BE2C (cell line): ENCODE measurements around a stretch of chr6.

DNA sequence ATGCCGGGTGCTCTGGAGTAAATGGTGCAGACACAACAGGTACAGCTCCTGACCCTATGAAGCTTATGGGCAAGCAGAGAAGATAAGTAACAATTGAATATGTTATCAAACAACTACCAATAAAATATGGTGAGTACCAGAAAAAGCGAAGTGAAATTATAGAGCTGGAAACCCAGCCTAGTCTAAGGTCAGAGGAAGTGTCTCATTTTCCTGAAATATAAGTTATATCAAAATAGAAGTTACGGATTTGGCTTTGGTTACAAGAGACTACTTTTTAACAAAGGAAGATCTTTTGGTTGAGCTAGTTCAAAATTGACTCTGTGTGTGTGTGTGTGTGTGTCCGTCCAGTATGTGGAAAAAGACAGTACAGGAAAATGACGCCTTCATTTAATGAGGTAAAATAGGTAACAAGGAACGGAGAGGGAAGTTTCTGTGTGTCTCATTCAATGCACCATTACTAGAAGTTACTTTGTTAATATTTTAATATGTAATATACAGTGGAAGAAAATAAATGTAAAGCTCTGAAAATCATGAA is 8.9 kb downstream of the STX11 start:
- RRBS: no CpG with 5 or more reads among the region's 6 CpGs

- RRBS: no CpG with 5 or more reads among the region's 3 CpGs
These were observed 27.6 kb downstream of the STX11 start for GRCh38 chr6:144178010-144178313.

GRCh38 chr6:144314135-144314970 is 29.2 kb downstream of the UTRN start:
- RRBS: no CpG with 5 or more reads among the region's 7 CpGs

GRCh38 chr6:144344736-144345315 is 59.7 kb downstream of the UTRN start:
- RRBS: no CpG with 5 or more reads among the region's 6 CpGs

- RRBS: no CpG with 5 or more reads among the region's 8 CpGs
These were observed 275.0 kb downstream of the UTRN start for GRCh38 chr6:144560016-144560557.

DNA sequence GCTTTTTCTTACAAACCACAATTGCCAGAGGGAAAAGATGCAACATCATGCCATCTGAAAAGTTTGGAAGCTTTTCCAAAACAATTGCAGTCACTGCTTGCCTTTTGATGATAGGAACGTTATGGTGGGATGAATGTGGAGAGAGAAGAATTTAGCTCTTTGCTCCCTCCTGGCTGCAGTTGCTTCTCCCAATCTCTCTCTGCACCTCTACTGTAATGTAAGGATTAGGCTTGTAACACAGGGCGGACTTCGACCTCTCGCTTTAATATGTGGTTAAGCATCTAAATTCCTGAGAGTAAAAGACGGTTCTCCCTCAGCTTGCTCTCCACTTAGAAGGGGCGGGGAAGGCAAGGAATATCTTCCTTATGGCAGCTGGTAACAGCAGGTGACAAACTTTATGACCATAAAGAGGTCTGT is 376.1 kb downstream of the UTRN start:
- RRBS: no CpG with 5 or more reads among the region's 6 CpGs

GRCh38 chr6:144678215-144678651 is 393.1 kb downstream of the UTRN start:
- RRBS: no CpG with 5 or more reads among the region's 2 CpGs

- RRBS: no CpG with 5 or more reads among the region's 5 CpGs
These were observed 636.3 kb downstream of the UTRN start for GRCh38 chr6:144921398-144921830.

DNA sequence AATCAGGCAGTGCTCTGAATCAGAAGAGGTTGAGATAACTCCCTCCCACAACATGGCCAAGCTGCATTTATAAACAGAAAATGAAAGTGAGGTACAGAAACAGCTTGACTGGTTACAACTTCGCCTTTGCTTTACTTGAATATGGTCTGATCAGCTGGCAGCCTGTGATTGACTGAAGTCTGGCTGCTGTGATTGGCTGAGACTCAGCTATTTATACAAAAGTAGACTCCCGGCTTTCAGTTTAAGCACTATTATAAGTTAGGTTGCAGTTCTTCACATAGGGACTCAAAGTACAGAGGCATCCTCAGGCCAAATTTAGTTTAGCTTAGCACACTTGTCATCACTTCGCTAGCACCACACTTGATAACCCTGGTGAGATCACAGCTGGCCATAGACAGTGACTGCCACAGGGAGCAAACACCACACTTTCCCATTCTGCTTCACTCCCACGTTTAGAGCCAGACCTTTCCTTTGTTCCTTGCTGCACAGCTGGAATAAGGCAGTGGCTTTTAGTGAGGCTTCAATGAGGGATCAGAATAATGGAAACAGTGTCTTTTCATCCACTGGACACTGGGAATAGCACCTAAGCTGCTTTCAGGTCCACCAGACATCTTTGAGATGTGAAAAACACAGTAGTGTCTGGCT is 362.5 kb downstream of the EPM2A start:
- RRBS: no CpG with 5 or more reads among the region's 4 CpGs

DNA sequence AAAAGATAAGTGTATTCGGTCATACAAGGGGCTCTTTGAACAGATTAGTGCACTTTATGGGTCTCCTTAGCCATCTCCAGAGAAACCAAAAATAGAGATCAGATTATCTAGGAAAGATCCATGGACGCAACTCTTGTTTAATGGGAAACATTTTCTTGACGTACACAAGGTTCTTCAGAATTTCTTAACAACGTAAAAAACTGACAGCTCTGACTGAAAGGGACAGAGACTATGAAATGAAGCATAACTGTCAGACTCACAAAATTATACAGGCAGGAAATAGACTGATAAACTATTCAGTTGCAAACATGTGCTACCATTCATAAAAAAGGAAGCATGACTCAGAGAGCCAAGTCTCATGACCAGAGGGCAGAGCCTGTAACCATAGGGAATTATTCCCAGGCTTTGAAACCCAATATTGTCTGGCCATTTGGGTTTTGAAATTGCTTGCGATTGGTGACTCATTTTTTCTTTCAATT is 253.4 kb upstream of the RAB32 start:
- RRBS: no CpG with 5 or more reads among the region's 5 CpGs

GRCh38 chr6:147255916-147256821 is 52.0 kb downstream of the STXBP5 start:
- RRBS: no CpG with 5 or more reads among the region's 5 CpGs

DNA sequence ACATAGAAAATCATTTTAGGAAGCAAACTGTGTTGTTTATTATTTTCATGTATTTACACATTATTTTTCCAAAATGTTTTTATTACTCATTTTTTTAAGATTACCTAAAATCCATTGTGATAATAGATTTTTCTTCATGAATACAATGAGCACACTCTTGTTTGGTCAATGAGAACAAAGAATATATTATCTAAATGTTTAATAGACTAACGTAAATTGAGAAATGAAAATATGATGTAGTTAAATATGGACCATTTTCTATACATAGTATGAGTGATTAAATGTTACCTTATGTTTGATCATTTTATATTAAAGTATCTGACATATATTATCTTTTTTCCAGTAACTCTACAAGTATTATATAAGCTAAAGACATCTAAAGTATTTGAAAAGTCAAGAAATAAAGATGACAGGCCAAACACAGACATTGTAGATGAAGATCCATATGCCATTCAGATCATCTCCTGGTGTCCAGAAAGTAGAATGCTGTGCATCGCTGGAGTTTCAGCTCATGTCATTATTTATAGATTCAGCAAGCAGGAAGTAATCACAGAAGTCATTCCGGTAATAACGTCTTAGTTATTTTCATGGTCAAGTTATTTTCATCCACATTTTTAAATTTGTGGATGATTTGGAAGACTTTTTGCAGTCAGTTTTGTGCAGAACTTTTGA is 111.1 kb downstream of the STXBP5 start:
- RRBS: no CpG with 5 or more reads among the region's 4 CpGs

GRCh38 chr6:147336709-147337081 is 132.5 kb downstream of the STXBP5 start:
- RRBS: no CpG with 5 or more reads among the region's 1 CpG

DNA sequence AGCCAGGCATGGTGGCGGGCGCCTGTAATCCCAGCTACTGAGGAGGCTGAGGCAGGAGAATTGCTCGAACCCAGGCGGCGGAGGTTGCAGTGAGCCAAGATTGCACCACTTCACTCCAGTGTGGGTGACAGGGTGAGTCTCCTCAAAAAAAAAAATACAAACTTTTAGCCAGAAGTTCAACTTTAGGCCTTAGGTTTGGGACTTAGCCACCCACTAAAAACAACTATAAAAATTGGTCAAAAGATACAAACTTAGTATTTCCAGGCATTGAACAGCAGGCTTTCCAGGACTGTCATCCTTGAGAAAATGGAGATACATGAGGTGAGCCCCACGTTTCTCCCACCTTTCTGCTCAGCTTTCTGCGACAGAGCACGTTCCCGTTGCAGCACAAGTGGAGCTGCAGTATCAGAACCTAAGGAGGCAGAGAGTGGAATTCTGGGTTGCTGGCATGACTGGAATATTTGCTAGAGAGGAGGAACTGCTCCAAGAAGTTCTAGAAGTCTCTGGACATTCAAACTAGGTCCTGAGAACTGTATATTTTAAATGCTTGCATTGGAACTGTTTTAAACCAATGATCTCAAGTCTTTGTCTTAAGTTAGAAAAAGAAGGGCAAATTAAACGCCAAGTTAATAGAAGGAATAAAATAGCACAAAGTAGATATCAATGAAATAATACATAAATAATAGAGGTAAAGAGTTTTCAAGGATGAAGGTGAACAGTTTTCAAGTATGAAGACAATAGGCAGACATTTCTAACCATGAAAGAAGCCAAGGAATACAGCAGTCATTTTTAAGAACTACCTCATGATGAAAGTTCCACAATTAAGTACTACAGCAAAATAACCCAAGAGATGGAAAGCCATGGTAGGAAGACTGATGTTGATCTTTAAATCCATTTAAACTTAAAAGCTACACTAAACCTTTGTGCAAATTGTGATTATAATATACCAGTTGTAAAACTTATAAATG is 142.7 kb downstream of the STXBP5 start:
- RRBS: no CpG with 5 or more reads among the region's 10 CpGs

DNA sequence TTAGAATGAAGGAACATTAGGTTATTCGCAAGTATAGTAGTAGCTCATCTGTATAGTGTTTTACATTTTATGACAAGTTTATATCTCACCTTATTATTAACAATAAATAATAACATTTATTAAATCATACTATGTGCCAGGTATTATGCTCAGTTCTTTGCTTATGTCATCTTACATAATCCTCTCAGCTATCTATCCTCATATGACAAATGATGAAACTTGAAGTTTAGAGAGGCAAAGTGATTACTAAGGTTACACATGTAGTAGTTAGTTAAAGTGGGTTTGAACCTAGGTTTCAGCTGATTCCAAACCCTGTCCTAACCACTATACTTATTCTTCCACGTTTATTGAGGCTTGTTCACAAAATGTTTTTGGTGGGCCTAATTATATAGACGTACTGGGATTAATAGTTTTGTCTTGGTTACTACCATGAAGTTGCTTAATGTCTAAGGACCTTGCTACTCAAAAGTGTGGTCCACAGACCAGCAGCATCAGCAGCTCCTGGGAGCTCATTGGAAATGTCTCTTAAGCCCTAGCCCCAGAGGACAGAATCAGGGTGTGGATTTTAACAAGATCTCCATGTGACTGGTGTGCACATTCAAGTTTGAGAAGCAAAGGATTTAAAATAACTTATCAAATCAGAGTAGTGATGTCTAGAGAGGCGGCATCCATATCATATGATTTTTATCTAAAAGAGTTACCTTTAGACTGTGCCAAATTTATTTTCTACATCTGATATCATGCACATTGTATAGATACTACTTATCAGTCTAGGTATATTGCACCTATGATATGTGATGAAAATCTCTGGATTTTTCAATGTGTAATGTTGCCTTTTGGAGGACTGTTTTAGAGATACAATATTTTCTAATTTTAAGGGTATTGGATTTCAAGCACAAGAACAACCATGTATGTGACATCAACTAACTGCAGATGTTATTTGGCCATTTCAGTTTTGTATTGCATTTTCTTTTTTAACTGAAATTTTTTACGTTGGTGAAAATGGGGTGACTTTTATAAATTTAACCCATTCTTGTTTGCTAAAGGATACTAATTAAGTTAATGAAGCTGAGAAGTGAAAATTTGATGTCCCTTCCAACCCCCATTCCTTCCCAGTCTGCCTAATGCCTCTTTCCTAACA is 146.8 kb downstream of the STXBP5 start:
- RRBS: no CpG with 5 or more reads among the region's 5 CpGs

- RRBS: no CpG with 5 or more reads among the region's 6 CpGs
These were observed 145.1 kb upstream of the SAMD5 start for GRCh38 chr6:147363279-147363859.

GRCh38 chr6:147676639-147677337 is 168.3 kb downstream of the SAMD5 start:
- RRBS: no CpG with 5 or more reads among the region's 6 CpGs

- RRBS: no CpG with 5 or more reads among the region's 3 CpGs
These were observed 143.2 kb upstream of the SASH1 start for GRCh38 chr6:148199427-148199778.

DNA sequence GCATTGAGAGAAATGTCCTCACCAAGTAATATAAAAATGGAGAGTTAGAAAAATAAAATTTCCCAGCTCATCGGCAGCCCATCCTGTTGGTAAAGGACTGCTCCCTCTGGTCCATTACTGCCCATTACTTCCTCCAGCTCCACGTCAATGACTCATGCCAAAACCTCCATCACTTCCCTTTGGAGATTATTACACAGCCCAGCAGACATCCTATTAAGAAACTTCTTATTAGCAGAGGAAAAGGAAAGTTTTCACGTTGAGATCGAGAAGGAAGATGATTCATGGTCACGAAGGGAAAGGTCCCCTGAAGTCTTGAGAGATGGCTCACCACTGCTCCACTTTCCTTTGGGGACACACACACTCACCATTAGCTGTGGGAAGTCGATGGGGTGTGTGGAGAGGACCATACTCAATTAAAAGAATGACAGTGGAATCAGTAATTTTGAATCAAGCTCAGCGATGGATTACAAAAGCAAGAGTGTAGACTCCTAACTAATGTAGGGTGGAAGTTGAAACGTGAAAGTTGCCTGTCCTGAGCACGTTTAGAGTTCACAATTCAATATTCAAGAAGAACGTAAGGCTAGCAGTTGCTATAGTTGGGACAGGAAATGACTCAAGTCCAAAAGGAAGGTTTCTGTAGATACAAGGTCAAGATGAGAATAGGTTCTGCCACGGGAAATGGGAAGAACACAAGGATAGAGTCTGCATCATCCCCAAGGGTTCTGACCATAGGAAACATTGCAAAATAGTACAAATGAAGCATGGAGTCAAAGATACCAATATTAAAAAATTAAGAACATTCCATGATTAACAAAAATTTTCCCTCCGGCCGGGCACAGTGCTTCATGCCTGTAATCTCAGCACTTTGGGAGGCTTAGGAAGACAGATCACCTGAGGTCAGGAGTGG is 21.6 kb downstream of the SASH1 start:
- RRBS: no CpG with 5 or more reads among the region's 13 CpGs

- RRBS: no CpG with 5 or more reads among the region's 16 CpGs
These were observed 47.4 kb downstream of the SASH1 start for GRCh38 chr6:148389944-148390521.